Left cardiac atrium (tissue), 1 donor: ENCODE measurements around a stretch of chr15.

- PRO-cap = no peak
Measured at GRCh38 chr15:80154219-80154768, 1.5 kb downstream of the FAH start.

GRCh38 chr15:80159621-80160388, 7.0 kb downstream of the FAH start:
- PRO-cap = no peak

DNA sequence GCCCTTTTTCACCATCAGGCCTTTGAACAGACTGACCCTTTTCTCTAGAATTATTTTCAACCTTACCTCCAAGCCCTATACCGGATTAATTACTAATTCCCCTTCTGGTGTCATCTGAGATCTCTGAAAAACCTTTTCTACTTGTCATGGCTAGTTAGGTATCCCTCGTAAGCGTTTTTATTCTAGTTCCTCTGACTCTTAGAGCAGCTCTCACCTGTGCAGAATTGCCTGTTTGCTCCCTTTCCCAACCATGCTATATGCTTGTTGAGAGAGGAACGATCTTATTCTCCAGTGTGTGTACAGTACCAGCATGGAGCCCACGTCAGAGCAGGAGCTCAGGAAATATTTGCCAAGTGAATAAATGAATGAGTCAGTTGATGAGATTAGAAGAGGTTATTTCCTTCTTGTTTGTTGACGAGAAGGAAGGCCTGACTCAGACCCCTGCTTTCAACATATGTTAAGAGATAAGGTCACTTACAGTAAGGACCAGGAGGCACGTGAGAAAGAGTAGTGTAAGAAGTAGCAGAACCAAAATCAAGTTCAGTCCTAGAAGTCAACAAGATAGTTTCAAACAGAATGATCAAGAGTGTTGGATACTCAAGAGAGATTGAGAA, 106.4 kb upstream of the ABHD17C start:
- PRO-cap = no peak

DNA sequence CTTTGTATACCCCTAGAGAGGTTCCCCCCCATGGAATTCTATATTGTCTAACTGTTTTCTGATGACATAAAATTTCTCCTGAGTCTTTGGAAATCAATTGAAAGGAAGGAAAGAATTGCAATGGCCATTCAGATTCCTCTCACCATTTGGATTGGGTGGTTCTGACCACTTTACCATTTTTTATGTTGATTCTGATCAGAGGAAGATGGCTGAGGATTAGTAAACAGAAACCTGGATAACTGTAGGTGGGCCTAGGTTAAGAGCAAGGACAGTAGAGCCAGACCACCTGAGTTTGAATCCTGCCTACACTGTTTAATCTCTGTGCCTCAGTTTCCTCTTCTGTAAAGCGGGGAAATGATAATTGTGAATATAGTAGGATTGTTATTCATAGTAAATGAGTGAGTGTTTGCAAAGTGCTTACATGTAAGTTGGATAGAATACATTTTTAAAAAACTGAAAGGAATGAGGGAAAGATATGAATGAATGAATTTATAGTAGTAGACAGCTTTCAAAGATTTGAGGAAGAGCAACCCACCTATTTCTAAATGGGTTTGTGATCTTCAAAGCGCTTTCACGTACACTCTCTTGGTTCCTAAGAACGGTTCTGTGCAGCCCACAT, 20.1 kb downstream of the ABHD17C start:
- PRO-cap = no peak

- PRO-cap = no peak
Measured at GRCh38 chr15:81024886-81025261, 24.2 kb downstream of the TLNRD1 start.

GRCh38 chr15:81092022-81092737, 41.9 kb upstream of the CFAP161 start:
- PRO-cap = no peak

DNA sequence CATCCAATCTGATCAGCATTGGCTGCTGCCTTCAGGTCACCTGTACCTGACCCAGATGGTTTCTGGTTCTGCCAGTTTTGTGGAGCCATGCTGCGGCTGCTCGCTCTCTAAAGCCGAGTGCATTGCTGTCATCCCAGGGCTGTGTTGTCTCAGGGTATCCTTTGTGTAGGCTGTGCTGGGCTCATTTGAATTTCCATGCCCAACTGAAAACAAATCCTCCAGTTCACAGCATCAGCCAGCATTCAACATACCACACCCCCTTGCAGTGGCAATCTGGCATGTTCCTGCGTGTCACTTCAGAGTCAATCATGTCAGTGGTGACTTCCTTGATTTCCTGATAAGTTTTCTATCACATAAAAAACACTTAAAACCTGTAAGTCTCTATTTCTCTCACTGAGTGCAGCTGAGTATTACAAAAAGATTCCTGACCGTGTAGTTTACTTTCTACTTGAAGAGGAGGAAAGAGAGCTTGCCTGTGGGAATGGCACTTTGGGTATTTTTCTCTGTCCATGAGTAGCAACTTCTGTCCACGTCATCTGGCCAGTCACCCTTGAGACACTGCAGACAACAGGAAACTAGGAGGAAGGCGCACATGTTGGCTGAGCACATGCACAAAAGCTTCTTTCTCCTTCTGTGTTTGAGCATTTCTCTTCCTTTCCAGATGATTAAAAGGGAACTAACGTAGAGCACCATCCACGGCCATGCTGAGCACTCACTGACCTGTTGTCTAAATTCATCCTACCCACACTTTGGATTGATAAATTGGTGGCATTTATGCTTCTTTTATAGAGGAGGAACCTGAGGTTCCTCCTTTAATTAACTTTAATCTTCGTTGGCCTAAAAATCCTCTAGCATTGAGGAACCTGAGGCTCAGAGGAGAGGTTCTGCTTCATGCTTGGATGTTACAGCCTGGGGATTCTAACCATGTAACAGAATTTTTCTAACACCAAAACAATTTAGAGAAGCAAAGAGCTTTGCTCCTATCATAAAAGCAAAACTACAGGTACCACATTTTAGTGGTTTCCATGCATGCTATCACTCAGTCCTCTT, 19.7 kb downstream of the STARD5 start:
- PRO-cap = no peak

- PRO-cap = no peak
Measured at GRCh38 chr15:81310335-81311081, 13.4 kb downstream of the STARD5 start.

- PRO-cap = no peak
Measured at GRCh38 chr15:81312713-81313555, 11.0 kb downstream of the STARD5 start.

- PRO-cap = no peak
Measured at GRCh38 chr15:81322444-81323279, 1.3 kb downstream of the STARD5 start.

GRCh38 chr15:82195744-82196246, 66.7 kb downstream of the EFL1 start:
- PRO-cap = unidirectional peak, plus-strand start at chr15:82196120

DNA sequence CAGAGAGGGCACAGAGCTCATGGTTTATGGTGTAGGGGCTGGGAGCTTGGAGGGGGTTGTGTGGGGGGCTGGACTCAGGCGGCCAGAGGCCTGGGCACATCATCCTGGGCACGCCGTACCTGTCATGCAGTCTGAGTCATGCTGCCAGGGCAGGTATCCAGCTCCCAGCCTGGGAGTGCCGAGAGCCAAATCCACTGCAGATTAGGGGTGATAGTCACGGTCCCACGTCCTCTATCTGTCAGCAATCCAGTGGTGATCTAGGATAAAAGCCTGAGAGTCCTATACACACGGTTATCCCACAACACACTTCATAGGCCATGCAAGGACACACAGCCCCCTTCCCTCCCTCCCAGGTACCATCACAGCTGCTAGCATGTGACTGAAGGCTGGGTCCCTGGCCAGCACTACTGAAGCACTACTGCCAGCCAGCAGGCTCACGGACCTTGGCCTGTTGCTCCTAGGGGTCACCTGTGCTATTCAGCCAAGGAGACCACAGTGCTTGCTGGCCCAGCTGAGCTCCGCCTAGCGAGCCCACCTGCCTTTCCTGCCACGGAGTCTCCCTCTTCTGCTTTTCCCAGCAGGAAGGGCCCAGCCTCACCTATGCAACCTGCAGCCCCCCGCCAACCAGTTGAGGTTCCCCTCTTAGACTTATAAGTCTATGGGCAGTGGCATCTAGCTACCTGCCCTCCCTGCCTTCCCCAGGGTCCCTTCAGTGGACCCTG, 45.9 kb downstream of the GOLGA6L9 start:
- PRO-cap = no peak

DNA sequence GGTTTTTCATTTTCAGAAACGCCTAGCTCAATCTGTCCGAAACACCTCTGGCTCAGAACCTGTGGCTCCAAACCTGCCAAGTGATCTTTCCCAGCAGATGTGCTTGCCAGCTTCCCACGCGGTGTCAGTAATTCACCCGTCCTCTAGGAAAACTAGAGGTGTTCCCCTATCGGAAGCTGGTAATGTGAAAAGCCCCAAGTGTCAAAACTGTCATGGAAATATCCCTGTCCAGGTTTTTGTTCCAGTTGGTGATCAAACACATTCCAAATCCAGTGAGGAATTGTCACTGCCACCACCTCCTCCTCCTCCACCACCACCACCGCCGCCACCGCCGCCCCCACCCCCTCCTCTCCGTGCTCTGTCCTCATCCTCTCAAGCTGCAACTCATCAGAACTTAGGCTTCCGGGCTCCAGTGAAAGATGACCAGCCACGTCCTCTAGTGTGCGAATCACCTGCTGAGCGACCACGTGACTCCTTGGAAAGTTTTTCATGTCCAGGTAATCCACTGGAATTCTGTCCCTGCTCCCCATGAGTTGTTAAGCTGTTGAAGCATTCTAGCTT, 21.2 kb downstream of the WHAMM start:
- PRO-cap = no peak

DNA sequence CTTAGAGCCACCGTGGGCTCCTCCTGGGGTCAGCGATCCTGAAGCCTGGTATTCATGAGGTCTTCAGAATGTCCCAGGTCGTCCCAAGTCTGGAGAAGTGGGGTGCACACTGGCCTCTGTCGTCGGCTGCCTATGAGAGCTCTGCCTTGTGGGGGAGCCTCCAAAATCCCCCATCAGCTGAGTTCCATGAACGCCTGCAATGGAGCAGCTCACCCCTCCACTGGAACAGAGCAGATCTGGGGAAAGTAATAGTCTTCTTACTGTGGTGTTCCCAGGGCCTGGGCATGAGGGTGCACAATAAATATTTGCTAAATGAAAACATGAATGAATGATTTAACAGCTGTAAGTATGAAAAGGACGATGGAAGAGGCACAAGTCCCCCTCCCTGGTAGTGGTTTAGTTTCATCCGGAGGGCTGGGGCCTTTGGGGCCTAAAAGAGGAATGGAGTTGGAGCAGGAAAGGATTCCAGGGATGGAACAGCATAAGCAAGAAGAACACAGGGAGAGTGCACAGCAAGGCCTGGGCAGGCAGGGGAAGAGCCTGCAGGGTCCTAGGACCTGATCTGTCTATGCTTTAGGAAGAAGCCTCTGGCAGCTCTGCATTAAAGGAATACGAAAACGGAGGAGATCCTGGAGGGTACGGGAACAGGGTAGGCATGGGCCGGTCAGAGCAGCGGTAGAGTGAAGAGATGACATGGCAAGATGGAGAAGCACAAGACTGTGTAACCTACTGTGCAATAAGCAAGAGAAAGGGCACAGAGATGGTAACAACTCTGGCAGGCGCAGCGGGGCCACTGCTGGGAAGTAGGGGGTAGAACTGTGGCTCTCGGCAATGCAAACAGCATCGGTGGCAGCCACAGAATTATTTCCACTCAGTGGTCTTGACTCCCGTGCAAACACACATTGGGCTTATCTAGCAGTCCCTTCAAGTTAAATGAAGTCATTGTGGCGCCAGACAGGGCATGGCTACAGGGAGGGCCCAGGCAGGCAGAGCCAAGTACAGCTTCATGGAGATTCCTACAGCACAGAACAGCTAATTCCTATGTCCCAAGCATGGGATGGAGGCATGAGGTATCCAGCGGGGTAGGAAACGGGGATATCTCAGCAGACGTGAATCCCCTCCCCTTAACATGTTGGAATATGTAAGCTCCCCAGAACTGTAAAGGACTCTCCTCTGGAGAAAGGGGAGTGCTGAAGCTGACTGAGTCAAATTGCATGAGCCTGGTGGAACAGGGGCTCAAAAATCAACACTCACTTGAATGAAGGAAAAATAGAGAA, 28.6 kb downstream of the WHAMM start:
- PRO-cap = no peak

DNA sequence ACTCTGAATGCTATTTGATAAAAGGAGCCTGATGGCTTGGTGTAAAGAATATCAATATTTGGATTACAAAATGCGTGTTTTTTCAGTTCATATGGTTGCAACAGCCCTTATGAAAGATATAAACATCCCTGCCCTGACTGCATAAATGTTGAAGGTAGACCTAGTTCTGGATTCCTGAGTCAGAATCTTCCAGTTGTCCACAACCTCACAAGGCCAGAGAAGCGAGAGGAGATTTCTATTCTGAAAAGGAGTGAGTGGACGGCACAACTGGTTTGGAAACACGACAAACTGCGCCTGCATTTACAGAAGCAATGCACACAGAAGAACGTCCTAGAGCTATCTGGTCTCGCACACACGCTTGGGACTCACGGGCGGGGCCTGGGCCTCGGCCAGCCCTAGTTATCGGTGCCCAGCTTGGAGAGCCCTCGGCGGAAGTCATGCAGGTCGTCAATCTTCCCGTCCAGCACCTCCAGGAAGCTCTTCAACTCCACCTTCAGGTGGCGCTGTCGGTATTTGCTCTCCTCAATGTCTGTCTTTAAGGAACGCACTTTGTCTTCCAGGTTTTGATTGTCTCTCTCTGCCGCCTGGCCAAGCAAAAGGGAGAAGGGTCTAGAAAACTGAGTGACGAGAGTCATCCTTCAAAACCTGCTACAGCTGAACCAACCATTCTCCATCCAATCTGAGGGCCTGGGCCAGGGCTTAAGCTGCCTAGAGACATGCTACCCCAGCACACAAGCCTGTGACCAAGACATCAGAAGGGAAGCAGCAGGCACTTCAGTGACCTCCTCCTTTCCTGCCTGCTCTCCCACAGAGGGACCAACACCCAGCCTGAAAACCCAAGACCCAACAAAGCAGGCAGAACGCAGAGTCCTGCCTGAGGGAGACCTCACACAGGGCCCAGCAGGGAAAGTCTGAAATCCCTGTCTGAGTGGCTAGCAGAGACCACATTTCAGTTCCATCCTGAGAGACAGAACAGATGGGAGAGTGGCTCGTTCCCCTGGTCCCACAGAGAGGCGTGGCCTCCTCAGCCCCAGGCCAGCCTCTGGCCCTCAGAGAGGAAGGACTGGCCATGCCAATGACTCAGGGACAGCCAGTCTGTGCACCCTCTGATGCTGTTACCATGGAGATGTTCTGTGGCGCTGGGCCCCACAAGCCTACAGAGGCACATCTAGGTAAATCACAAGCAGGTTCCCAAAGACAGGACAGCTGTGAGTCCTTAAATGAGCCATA, 40.3 kb downstream of the WHAMM start:
- PRO-cap = no peak

DNA sequence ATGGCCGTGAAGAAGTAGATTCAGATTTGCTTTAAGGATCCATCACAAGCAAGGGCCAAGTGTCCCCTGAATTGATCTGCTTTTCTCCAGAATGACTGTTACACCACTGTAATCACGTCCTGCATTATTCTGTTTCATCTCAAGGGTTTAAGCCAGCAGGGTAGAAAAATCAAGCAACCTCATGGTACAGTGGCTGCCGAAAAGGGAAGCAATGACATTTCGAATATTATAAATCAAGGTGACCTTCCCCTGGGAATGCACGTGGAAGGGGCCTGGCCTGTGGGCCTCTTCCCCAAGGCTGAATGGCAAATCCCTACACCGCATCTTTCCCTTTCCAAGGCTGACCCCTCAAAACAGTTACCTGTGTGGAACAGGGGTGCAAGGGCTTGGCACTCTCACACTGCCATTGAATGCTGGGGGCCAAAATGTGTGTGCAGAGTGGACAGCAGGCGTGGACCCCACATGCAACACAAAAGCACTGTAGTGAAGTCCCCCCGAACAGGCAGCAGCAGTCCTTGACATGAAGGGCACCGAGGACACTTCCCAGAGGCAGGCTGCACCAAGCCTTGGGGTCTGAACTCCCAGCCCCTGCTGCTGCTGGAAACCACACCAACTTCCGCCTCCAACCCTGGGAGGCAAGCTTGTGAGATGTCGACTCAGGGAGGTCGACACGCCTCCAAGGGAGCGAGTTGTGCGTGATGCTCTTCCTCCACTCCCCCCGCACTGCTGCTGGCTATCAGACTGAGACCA, 43.3 kb downstream of the WHAMM start:
- PRO-cap = no peak

DNA sequence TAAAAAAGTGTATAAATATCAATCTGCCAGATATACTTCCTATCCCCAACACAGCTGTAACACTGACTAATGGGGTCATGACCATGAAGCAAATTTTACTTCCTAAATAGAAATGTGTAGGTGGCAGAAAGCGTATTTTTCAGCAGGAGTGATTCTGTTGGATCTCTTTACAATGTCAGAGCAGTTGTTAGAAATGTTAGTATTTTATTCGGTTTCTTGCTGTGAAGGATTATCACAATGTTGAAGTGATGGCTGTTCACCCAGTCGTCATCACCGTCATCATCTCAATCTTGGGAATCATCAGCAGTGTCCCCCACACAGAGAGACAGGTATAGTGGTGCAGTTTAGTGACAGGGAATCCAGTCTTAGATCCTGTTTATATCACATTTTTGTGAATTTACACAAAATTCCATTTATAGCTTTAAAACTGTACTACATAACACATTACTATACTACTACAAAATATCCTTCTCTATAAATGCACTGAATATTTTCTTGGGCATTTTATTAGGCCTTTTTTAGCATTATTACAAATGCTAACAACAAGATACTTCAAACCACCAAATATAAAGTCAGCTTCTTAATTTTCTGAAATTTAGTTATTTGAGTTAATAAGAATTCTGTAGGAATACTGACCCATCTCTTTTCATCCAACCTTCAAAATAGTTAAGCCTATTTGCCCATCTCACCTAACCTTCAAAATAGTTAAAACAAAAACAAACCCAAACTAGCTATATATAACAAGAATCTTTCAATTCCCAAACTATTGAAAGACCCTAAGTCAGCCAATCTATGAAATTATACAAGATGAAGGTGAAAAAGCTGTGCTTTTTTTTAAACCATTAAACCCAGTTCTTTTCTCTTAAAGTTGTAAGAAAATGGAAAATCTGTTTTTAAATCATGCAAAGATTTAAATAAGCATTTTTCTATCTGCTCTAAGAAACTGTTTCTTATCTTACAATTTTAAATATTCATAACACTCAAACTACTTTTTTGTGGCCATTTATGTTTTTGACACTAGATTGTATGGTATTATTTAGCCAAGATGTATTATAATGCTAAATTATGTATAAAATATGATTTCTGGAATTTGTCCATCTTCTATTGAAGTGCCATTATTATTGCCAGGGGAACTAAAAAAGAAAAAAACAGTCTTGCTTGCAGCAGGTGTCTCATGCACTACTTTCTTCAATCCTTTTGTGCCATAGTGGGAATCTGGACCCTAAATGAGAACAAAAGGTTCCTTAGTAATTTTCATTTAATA, 6.0 kb upstream of the C15orf40 start:
- PRO-cap = no peak

GRCh38 chr15:83066129-83067088, 643 bp downstream of the BTBD1 start:
- PRO-cap = bidirectional peak, plus-strand start at chr15:83067051, minus-strand start at chr15:83066962

- PRO-cap = no peak
Measured at GRCh38 chr15:83323264-83323896, 38.9 kb upstream of the BNC1 start.

- PRO-cap = no peak
Measured at GRCh38 chr15:83379507-83380055, 67.6 kb upstream of the SH3GL3 start.